HT-29 (cell line): ENCODE results near the genes TRAM1L1 and SYNPO2.

- RAMPAGE, long total RNA: no peak
Measured at GRCh38 chr4:117085155-117085758, at the start of gene TRAM1L1. Gene TRAM1L1 (minus strand): TSS chr4:117085576.

GRCh38 chr4:117831436-117831803, 202.9 kb upstream of the NDST3 start:
- RAMPAGE, long total RNA: no peak

GRCh38 chr4:118282219-118283361, 70.2 kb downstream of the PRSS12 start:
- RAMPAGE, long total RNA: no peak

GRCh38 chr4:118741300-118741891, 56.2 kb downstream of the METTL14 start:
- RAMPAGE, long total RNA: no peak

- RAMPAGE, long total RNA: no peak
Measured at GRCh38 chr4:118810652-118811271, 25.2 kb downstream of the SEC24D start.

DNA sequence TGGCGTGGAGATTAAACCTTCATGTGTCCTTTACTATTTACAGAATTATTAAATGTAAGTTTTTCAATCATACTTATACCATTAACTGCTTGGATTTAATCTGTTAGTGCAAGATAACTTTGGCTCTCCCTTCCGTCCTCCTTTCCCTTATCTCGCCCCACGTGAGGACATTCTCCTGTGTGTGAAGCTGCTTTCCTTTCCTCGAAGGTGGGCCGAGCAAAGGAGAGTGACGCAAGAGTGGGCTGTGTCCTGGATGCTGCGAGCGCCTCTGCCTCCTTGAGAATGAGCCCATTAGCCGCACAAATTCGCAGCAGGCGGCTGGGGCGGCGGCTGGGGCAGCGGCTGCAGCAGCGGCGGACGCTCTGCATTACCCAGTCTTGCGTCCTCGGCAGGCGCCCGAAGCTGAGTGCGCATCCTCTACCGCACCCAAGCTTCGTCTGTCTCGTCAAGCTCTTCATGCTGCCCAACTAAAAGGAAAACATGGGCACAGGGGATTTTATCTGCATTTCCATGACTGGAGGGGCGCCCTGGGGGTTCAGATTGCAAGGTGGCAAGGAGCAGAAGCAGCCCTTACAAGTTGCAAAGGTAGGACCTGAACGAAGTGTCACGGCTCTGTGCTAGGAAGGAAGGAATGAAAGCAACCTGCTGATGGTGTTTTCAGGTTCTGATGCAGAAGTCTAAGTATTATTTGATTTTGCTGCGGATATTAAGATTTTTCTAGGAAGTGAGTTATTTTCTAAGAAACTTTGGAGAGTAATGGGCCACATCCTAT, at the start of gene SYNPO2:
TSS of gene SYNPO2 (plus strand) at position 298 of the 772 bp plus-strand sequence.
- RAMPAGE, long total RNA: no peak

GRCh38 chr4:118894153-118894698, 5.6 kb downstream of the SYNPO2 start:
- RAMPAGE, long total RNA: no peak

GRCh38 chr4:118988923-118989821, 100.5 kb downstream of the SYNPO2 start:
- RAMPAGE, long total RNA: no peak

GRCh38 chr4:119027790-119028200, 107.8 kb upstream of the MYOZ2 start:
- RAMPAGE, long total RNA: no peak

DNA sequence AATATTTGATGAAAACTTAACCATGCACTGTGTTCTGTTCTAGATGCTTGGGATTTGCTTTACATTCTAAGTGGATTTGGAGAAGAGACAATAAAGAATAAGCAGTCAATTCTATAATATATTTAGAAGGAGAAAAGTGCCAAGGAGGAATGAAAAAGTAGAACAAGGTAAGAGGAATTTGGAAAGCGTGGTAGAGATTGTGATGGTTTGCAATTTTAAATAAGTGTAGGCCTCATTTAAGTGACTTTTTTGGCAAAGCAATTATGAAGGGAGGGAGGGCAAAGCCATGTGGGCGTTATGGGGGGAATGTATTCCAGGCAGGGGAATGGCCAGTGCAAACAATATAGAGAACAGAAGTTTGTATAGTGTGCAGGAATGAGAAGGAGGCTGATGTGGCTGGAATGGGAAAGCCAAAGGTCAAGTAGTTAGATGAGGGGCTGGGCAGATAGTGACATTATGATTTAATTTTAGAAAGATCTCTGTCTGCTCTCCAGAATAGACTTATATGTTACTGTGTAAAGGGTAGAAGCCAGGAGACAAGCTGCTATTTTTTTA, 5.1 kb downstream of the USP53 start:
- RAMPAGE, long total RNA: no peak

DNA sequence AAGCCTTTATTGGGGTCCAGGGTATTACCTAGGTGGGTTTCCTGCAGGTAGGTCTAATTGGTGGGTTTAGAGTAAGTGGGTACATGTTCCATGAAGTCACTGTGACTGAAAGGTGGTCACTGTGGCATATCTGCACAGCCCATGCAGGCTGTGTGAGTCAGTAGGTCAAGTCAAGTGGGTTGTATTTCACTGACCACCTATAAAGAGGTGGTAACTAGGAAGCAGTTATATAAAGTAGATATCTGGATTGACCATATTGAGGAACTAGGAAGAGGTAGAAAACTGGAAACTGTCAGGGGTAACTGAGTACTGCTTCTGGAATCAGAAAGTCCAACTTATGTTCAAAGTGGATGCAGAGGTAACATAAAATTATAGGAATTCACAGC, 18.3 kb downstream of the USP53 start:
- RAMPAGE, long total RNA: no peak

DNA sequence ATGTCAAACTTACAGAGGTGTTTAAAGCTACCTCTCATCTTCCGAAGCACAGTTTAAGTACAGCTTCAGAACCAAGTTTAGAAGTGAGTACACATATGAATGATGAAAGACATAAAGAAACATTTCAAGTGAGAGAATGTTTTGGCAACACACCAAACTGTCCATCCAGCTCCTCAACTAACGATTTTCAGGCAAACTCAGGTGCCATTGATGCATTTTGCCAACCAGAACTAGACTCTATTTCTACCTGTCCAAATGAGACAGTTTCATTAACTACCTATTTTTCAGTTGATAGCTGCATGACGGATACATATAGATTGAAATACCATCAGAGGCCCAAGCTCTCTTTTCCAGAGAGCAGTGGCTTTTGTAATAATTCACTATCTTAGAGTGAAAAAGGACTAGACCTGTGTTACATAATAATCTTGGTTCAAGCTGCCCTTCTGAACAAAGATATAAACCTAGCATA, 7.6 kb downstream of the C4orf3 start:
- RAMPAGE, long total RNA: no peak

- RAMPAGE, long total RNA: no peak
Measured at GRCh38 chr4:119481789-119482549, 146.6 kb downstream of the PDE5A start.

DNA sequence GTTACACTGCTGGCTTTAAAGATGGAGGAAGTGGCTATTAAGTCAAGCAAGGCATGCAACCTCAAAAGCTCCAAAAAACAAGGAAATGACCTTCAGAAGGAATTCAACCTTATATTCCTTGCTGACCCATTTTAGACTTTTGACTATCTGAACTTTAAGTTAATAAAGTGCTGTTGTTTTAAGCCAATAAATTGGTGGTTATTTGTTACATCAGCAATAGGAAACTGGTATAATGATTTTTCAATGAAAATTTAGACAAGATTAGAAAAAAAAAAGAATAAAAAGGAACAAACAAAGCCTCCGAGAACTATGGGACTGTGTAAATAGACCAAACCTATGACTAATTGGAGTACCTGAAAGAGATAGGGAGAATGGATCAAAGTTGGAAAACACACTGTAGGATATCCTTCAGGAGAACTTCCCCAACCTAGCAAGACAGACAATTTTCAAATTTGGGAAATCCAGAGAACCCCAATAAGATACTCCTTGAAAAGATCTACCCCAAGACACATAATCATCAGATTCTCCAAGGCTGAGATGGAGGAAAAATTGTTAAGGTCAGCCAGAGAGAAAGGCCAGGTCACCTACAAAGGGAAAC, 145.8 kb downstream of the PDE5A start:
- RAMPAGE, long total RNA: no peak

DNA sequence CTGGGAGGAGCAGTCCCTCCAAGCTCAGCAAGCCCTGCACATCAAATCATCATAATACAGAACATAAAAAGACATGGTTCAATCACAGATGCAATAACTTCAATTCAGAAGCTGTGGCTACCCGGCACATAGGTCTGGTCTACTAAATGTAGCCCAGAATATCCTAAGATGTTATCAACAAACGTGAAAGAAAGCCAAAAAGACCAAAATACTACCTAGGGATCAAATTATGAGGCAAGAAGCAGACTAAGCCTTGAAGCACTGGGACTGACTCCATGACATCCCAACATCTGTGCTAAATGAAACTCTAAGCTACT, 81.8 kb downstream of the MAD2L1 start:
- RAMPAGE, long total RNA: no peak

DNA sequence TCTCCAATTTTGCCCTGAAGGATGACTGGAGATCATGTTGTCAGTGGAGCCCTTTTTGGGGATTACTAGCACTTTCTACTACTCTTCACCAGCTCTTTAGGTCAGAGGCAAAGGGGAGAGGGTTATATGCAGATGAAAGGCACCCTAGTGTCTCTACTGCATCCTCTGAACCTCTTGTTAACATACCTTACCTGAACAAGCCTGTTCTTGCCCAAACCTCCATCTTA, 1.2 kb downstream of the PRDM5 start:
- RAMPAGE, long total RNA: no peak

GRCh38 chr4:121214068-121214329, 49.9 kb upstream of the TNIP3 start:
- RAMPAGE, long total RNA: no peak

- RAMPAGE, long total RNA: no peak
Measured at GRCh38 chr4:121392433-121392822, 11.6 kb upstream of the QRFPR start.

- RAMPAGE, long total RNA: no peak
Measured at GRCh38 chr4:121681511-121681803, 15.3 kb downstream of the ANXA5 start.

DNA sequence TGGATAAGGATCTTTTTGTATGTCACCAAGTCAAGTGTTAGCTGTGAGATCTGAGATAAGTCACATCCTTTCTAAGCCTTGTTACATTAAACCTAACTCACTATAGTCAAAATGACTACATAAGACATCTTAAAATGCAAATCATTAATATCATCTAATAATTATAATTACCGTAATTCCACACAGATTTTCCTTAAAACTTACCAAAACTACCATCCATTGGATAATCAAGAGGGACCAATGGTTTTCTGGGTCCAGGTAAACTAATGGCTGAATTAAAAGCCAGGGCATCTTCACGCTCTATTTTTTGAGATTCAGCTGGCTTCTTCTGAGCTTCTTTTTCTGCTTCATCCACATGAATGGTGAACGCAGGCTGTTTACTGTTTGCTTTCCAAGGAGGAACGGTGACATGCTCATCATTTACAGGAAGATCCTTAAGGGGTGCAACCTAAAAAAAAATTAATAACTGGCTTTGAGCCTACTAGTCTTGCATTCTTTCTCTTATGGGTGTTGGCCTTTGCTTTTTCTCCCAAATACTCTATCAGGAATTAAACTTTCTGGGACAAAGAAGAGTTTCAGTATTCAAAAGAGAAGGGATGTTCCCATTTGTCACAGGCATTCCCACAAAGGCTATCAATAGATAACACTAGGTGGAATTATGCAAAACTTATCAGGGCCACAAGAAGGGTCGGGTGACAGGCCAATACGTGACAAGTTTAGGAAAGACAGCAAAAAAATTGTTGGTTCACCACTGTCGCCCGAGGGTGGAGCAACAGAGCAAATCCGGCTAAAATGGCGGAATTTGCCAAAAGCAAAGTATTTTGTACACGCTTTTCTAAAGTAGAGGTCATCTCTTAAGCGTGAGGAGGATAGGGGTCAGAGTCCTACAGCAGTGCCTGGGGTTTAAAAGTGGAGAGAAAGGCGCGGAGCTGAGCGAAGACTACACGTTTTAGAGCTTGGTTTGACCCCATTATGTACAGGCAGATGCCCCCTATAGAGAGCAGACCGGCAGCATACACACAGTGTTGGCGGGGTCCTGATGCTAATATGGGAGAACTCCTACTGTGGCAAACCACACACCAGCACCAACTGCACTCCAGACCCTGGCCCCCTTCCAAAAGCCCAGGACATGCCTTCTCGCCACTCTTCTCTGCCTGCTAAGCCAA, 1.1 kb downstream of the CCNA2 start:
- RAMPAGE, long total RNA: no peak